ENCODE measurements around the genes ZNF793, ZFP30, ZNF573, DPF1 and PPP1R14A.

GRCh38 chr19:37506669-37507361 is at the start of gene ZNF793:
Gene ZNF793 (plus strand): TSS chr19:37506939.
- RRBS = 5% methylated on average over 5 of the region's 33 CpGs

- RRBS = 2% methylated on average over 22 of the region's 52 CpGs
Measured at GRCh38 chr19:37551021-37551654, 43.5 kb downstream of the ZNF571 start.

GRCh38 chr19:37655317-37655960 is at the start of gene ZFP30:
Gene ZFP30 (minus strand): TSS chr19:37655465.
- RRBS = 4% methylated on average over 6 of the region's 56 CpGs

GRCh38 chr19:37735853-37736511 is 16.4 kb upstream of the ZNF607 start:
- RRBS = no CpG with 5 or more reads among the region's 4 CpGs

- RRBS = no CpG with 5 or more reads among the region's 53 CpGs
Measured at GRCh38 chr19:37778893-37780169, at the start of gene ZNF573. Gene ZNF573 (minus strand): TSS chr19:37779586.

DNA sequence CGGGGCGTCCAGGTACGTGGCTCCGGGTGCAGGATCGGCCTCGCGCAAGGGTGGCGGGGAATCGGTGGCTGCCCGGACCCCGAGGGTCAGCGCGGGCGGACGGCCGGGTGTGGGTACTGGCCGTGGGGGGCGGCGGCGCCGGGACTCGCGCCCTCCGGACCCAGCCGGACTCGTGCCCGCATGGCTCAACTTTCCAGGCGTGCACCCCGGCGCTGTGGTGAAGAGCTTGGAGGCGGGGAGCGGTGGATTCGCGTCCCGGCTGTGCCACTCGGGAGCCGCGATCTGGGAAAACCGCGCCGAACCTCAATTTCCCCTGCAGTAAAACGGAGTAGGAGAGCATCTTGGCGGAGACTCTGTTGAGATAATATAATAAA is 326 bp downstream of the SIPA1L3 start:
- RRBS = 5% methylated on average over 25 of the region's 43 CpGs

DNA sequence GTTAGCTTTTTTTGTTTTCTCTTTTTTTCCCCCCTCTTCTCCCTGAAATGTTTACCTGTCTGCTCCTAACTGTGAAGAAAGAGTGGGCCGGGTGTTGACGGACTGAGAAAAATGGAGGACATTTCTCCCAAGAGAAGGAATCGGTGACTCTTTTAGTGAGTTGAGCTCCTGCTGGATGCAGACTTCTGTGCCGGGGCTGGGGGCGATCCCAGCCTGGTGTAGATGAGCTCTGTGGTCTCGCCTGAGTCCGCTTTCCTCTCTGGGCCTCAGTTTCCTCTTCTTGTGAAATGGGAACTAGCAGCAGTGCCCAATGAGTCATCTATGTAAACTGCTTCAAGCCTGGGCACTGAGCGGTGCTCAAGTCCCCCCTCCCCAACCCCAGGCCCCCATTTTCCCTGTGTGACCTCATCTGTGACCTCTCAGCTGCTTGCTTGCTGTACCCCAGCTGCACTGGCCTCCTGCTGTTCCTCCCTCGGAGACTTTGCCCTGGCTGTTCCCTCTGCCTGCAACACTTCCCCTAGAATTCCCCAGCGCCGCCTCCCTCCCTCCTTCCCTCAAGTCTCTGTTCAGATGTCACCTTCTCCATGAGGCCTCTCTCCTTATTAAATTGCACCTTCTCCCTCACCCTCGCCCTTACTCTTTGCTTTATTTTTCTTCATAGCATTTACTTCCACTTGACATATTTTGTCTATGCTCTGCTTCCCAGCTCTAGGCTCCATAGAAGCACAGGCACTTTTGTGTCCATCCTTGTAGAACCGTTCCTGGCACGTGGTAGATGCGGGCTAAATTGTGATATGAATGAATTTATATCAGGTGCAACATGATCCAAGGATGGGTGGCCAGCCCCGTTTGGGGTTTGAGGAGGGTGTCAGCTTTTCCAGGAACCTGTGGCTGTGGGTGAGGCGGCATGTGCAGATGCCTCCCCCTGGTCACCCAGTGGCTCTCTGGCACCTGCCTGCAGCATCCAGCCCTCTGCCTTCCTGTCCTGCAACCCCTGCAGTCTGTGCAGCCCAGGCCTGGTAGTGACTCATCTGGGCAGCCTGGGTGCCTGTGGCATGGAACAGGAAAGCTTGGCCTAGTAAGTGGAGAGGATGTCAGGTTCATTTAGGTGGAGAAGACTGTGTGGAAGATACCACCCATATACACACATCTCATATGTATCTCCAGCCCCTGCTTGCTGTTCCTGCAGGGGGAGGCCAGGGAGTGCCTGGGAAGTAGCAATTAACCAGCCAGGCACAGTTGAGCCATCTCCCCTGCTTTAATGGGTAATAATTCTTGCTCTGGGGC is 26.2 kb downstream of the SIPA1L3 start:
- RRBS = 13% methylated on average over 3 of the region's 17 CpGs

GRCh38 chr19:37942086-37942437 is 35.1 kb downstream of the SIPA1L3 start:
- RRBS = no CpG with 5 or more reads among the region's 7 CpGs

GRCh38 chr19:38209994-38210951 is 13.7 kb downstream of the DPF1 start:
- RRBS = 7% methylated on average over 4 of the region's 31 CpGs

DNA sequence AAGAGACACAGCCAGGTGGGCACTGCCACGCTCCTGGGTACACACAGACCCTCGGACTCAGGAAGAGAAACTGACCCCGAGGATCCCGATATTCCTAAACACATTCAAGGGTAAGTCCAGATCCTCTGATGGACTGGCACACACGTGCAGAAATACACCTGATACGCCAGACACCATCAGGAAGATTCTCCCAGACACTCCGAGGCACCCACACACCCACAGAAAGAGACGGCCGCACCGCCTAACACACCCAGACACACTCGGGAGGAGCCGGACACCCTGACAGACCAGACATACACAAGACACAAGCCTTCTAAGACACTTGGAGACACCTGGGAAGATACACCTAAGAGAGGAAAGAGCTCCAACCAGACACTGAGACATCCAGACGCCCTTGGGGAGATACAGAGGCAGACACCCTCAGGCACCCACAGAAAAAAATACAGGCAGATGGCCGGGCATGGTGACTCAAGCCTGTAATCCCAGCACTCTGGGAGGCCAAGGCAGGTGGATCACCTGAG is 3.2 kb downstream of the DPF1 start:
- RRBS = no CpG with 5 or more reads among the region's 14 CpGs

DNA sequence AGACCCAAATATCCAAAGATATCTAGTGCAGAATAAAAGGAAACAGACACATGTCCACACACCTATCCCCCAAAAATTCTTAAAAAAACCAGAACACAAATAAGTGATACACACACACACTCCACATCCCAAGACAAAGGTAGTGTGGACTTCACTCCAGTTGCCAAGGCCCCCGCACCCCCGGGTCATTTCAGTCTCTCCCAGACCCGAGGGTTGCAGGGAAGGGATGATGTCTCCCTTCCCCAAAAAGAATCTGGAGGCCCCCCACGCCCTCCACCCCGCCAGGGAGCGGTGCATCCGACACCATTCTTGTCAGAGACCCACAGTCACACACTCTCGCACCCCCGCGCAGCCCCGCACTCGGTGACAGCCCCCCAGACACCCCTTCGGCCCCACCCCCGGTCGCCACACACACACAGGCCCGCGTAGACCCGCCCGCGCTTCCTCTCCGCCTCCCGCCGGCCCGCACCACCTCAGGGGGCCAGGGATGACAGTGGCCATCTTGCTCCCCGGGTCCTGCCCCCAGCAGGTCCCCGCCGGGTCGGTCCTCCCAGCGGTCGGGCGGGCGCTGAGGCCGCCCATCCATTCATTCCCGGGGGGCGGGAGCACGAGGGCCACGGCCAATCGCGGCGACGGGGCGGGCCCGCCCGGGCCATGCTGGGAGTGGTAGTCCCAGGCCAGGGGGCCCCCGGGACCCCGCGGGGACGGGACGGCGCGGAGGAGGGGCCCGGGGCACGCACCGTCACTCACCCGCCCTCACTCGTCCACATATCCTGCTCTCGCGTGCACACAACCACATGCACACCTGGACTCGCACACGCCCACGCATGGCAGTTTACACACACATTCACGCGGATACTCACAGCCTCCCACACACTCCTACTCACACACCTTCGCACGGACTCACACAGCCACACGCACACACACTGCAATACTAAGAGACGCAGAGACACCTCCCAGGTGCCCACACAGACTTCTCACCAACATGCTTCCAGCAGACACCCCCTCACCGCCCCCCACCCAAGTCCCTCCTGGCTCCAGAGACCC is at the start of gene DPF1:
TSS of gene DPF1 (minus strand) at position 581 of the 1,047 bp plus-strand sequence.
- RRBS = 3% methylated on average over 38 of the region's 68 CpGs

- RRBS = 65% methylated on average over 8 of the region's 24 CpGs
Measured at GRCh38 chr19:38251218-38252280, 4.6 kb downstream of the PPP1R14A start.

DNA sequence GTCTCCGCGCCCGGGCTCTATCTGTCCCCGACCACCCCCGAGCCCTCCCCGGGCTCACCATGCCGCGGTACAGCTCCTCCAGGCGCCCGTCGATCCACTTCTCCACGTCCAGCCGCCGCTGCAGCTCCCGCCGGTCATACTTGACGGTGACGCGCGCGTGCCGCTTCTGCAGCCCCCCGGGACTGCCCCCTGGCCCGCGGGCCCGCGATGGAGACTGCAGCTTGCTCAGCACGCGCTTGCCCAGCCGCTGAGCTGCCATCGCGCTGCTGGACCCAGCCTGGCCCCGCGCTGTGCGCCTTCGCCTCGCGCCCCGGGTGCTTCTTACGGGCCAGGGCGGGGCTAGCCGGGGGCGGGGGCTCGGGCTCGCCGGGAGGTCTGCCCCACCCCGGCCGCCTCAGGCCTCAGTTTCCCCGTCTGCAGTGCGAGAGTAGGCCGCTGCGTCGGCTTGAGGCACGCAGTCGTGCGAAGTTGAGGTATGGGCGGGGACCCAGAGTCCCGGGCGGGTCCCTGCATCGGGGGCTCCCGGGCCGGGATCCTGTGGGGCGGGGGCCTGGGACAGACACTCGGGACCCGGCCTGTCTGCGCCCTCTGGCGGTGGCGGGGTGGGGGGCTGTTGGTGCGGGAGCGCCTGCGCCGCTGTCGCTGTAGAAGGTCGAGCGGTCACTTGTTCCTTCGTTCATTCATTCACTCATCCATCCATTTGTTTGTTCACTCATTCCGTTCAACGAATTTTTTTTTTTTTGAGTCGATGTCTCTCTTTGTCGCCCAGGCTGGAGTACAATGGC is at the start of gene PPP1R14A:
TSS of gene PPP1R14A (minus strand) at position 294 of the 785 bp plus-strand sequence.
- RRBS = 18% methylated on average over 26 of the region's 80 CpGs

DNA sequence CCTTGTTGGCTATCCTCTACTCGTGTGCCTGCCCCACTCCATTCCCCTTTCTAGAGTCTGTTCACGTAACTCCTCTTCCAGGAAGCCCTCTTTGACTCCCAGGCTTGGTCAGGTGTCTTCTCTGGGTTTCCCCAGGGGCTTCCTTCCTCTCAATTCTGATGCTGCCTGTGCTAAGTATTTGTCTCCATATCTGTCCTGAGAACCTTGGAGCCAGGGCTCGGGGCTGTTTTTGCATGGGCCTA is 781 bp upstream of the SPINT2 start:
- RRBS = no CpG with 5 or more reads among the region's 3 CpGs

GRCh38 chr19:38277360-38278087 is 13.2 kb downstream of the SPINT2 start:
- RRBS = no CpG with 5 or more reads among the region's 7 CpGs

DNA sequence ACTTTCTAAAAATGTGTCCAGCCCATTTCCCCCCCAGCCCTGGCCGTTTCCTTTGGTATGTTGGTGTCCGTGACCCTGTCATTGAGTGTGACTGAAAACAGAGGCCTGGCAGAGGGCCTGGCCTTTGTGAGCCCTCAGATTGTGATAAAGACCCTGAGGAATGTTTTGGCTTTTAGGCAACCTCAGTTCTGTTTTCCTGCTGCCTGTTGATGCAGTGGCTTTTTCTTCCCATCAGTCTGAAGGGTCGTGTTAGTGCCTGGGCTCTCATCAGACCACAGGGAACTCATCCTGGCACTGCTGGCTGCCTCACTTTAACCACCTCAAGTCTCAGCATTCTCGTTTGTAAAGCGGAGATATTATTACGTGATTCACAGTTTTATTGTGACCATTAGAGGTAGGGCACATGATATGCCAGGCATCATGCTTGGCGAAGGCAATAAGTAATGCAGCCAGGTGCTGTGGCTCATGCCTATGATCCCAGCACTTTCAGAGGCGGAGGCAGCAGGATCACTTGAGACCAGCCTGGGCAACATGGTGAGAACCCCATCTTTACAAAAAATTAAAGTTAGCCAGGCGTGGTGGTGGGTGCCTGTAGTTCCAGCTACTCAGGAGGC is 13.8 kb downstream of the SPINT2 start:
- RRBS = no CpG with 5 or more reads among the region's 9 CpGs

- RRBS = no CpG with 5 or more reads among the region's 14 CpGs
Measured at GRCh38 chr19:38303576-38303990, 468 bp upstream of the C19orf33 start.

- RRBS = 87% methylated on average over 10 of the region's 61 CpGs
Measured at GRCh38 chr19:38304530-38305876, 952 bp downstream of the C19orf33 start.

DNA sequence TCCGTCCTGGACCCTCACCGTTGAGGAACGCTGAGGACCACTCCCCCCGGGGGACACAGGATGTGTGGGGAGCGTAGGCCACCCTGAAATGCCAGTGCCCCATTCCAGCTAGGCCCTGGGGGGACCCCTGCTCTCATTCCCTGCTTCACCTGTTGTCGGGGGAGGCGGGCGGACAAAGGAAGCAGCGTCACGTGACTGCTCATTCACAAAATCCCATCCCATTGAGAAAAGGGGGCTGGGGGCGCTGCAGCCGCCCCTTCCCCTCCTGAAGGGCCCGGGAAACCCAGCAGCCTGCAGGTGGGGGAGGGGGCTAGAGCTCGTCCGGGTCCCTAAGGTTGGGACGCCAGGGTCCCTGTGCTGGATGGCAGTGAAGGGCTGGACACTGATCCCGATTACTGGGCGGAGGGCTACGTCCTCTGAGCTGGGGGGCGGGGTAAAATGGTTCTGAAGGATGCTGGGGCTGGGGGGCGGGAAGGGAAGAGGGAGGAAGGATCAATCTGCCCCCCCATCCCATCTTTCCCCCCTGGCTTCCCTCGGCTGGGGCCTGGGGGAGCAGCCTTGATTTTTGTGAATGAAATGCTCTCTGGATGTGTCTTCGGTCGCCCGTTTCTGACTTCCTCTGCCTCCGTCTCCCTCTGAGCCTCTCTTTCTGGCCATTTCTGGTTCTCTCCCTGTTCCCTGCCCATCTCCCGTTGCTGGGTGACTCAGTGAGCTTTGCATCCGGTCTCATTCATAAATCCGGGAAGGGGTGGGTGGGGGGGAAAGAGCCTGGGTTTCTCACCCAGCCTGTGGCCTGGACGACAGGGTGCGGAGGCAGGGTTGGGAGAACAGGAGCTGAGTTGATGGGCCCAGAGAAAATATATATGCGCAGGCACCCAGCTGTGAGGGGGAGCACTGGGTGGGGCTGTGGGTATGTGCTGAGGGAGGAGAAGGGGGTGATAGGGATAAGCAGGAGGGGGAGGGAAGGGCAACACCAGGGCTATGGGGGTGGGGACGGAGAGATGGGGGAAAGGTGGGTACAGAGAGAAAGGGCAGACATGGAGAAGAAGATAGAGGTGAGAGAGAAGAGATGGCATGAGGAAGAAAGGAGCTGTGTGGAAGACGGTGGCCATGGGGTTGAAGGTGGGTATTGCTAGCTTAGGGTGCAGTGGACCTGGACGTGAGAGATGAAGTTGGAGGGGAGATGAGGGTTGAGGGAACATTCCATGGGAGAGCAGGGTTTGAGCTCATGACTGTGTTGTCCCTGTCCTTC is 960 bp downstream of the SPRED3 start:
- RRBS = 20% methylated on average over 3 of the region's 35 CpGs

- RRBS = no CpG with 5 or more reads among the region's 4 CpGs
Measured at GRCh38 chr19:38624611-38625129, 5.7 kb downstream of the EIF3K start.